SK-N-DZ (cell line): ENCODE results near the gene CALML6.

RAMPAGE:
- cytosol, long total RNA, result no peak
- nucleus, long total RNA, result no peak
These were observed 11.1 kb downstream of the CDK11B start for GRCh38 chr1:1647640-1648210.

DNA sequence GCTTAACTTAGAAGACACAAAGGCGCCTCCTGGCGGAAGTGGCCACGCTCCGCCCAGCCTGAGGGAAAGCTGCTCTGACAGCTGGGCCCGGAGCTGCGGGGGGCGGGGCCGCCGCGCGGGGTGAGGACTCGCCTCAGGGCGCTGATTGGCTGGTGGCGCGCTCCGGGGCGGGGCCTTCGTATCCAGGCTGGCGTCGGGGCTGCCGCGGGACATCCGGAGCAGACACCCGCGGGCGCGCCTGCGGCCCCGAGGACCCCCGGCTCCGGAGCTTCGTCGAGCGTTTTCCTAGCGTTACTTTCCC lies 693 bp upstream of the SLC35E2B start:
RAMPAGE:
- cytosol, long total RNA, result start-site peak on the plus strand centred at position 217 of the sequence, 20 bp wide, 36 and 35 reads in 2 replicates
- nucleus, long total RNA, result no peak

DNA sequence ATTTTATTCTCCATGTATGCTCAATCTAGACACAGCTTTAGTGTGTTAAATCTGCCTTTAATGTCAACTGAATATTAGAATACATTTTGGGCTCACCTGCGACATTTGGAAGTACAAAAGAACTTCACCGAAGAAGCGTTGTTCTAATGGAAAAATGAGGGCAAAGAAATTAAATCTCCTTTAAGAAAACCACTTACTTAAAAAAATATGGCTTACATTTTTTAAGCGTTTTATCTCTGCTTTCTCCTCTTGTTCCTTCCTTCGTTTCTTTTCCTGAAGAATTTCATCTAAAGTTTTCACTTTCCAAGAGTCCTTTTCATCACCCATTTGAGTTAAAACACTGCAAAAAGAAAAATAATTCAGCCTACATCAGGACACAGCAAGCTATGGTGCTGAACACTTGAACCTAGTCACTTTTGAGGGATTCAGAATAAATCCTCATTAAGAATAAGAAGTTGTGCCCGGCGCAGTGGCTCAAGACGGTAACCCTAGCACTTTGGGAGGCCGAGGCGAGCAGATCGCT lies 1.6 kb downstream of the CDK11A start:
RAMPAGE:
- cytosol, long total RNA, result no peak
- nucleus, long total RNA, result no peak

DNA sequence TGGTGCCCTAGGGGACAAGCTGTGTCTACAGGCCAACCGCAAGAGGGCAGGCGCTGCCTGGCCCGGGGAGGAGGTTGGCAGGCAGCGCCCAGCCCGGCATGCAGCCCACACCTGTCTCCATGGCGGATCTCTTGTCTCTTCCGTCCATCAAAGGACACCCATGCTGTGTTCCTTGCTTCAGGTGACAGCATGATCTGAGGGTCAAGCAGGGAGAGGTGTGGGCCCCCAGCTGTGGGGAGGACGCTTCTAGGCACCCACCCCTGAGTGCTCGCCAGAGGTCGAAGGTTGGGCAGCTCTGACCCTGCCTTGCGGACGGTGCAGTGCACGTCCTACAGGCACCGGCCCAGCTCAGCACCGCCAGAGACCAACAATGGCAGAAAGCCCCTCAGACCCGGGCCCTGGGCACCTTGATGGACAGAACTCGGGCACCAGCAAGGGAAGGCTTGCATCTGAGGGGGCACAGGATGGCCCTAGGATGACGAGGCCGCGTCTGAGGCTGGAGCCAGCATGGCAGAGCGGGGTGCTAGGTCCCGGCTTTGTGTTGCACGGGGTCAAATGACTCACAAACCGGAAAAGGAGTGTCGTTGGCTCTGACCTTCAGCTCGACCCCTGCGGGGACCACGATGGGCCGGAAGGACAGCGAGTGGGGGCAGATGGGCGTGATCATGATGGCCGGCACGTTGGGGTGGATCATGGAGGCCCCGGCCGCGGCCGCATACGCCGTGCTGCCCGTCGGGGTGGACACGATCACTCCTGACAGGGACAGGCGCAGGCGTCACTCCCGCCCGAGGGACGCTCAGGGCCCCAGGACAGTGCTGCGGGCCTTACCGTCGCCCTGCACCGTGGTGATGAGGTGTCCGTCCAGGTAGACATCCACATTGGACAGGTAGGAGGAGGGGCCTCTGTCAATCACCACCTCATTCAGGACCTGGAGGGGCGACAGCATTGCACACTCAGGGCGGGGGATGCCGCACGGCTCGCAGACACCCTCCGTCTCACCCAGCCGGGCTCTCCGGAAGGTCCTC lies 24.5 kb downstream of the NADK start:
RAMPAGE:
- cytosol, long total RNA, result no peak
- nucleus, long total RNA, result no peak

RAMPAGE:
- cytosol, long total RNA, result no peak
- nucleus, long total RNA, result no peak
These were observed 16.5 kb downstream of the NADK start for GRCh38 chr1:1761593-1762266.

DNA sequence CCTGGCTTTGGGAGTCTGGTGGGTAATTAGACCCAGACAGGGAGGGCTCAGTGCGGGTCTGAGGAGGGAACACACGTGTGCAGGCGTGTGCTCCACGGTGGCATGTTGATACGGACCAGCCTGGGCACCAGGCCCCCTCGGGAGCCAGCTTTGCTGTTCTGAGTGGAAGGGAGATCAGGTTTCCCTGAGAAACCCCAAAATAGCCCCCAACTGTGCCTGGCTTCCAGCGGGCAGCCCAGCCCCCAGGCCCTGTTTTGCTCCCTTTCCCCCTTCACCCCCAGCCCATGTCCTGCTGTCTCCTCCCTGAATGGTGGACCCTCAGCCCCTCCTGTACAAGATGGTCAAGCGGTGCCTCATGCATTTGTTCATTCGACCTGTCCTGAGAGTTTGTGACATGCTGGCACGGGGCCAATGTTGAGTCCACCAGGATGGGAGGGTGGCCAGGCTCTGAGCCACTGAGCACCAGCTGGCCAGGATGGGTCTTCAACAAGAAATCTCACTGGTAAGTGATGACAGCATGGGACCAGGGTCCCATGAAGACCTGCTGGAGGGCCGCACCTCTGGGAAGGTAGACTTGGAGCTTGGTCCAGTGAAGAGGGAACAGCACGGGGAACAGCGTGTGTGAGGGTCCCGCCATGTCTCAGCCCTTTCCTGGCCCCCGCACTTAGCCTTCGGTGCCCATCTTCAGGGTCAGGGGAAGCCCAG lies at the start of gene CALML6:
TSS of gene CALML6 (plus strand) at position 455 of the 705 bp plus-strand sequence.
RAMPAGE:
- cytosol, long total RNA, result no peak
- nucleus, long total RNA, result no peak

DNA sequence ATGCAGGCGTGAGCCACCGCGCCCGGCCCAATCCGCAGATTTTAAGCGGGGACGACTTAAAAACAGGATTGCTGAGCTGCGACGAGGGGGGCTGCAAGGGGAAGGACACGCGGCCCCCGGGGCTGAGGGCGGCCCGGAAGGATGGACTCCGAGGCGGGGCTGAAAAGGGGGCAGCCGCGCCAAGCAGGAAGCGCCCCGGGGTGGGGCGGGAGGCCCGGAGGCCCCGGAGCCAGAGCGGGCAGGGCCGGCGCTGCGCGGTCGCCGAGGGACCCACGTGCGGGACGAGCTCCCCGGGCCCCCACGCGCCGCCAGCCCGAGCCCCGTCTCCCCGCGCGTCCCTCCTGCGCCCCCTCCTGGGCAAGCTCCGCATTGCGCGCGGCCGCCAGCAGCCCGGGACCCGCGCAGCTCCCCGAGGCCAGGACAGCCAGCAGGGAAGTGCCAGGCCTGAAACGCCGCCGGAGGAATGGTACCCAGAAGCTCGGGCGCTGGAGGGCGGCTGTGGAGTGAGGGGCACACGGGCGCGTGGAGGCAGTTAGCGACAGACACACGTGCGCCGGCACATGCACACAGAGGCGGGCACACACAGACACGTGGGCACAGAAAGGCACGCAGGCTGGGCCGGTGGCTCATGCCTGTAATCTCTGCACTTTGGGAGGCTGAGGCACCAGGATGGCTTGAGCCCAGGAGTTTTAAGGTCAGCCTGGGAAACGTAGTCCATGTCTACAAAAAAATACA lies 5.4 kb upstream of the PRKCZ start:
RAMPAGE:
- cytosol, long total RNA, result no peak
- nucleus, long total RNA, result no peak

DNA sequence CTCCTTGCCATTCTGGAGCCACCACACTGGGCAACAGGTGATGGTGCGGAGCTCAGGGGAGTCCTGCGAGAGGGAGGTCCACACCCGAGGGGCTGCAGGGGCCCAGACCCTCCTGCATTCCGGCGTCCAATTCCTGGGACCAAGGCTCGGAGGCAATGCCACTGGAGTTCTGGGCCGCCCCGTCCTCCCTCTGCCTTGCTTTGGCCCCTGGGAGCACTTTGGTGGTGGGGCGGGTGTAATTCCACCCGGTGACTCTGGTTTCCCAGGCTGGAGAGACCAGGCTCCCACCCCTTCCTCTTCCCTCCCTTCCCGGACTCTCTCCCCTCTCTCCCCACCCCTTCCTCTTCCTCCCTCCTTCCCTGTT lies 1.9 kb downstream of the PRKCZ start:
RAMPAGE:
- cytosol, long total RNA, result no peak
- nucleus, long total RNA, result no peak

GRCh38 chr1:2061088-2062090 lies 11.2 kb downstream of the PRKCZ start:
RAMPAGE:
- cytosol, long total RNA, result no peak
- nucleus, long total RNA, result no peak

GRCh38 chr1:2103014-2103767 lies 53.0 kb downstream of the PRKCZ start:
RAMPAGE:
- cytosol, long total RNA, result no peak
- nucleus, long total RNA, result no peak

DNA sequence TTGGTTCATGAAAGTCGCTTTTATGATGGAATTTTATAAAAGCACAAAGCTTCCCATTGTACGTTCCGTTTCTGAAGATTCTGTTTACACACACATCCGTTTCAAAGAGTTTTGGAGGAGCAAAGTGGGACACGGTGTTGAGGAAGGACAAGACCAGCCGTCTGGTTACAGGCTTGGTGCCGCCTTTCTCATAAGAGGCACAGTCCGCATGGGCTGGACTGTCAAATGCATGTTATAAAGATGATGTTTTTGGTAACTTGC lies 60.3 kb downstream of the FAAP20 start:
RAMPAGE:
- cytosol, long total RNA, result no peak
- nucleus, long total RNA, result no peak

GRCh38 chr1:2148653-2149290 lies 45.8 kb downstream of the FAAP20 start:
RAMPAGE:
- cytosol, long total RNA, result no peak
- nucleus, long total RNA, result no peak

GRCh38 chr1:2175459-2176836 lies 18.6 kb downstream of the FAAP20 start:
RAMPAGE:
- cytosol, long total RNA, result no peak
- nucleus, long total RNA, result no peak

DNA sequence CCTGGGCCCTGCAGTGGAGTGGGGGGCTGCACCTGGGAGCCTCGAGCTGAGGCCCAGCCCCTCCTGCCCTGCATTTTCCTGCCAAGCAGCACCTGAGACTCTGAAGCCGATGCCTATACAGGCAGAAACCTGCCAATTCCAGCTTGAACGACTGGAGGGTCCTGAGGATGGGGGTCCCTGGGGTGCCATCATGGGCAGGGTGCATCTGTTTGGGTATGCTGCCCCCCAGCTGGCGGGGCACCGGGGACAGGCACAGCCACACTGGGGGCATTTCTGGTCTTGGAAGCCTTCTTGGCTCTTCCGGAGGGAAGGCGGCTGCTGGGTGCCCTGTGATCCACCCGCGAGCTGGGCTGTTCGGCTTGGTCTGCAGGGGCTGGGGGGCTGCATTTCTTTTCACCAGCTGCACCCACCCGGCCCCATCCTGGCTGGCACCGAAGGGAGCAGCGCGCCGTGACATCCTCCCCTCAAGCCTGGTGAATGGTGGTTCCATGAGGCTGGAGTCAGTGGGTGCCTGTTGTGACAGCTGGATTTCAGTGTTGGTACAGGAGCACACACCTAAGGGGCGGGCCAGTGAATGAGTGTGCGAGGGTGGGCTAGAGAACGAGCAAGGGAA lies 12.2 kb downstream of the FAAP20 start:
RAMPAGE:
- cytosol, long total RNA, result no peak
- nucleus, long total RNA, result no peak

GRCh38 chr1:2193611-2194232 lies 850 bp downstream of the FAAP20 start:
RAMPAGE:
- cytosol, long total RNA, result no peak
- nucleus, long total RNA, result no peak

GRCh38 chr1:2194233-2194573 lies 369 bp downstream of the FAAP20 start:
RAMPAGE:
- cytosol, long total RNA, result no peak
- nucleus, long total RNA, result no peak

RAMPAGE:
- cytosol, long total RNA, result no peak
- nucleus, long total RNA, result no peak
These were observed 1.6 kb downstream of the SKI start for GRCh38 chr1:2229818-2230016.

GRCh38 chr1:2240272-2240920 lies 12.3 kb downstream of the SKI start:
RAMPAGE:
- cytosol, long total RNA, result no peak
- nucleus, long total RNA, result no peak

GRCh38 chr1:2306523-2306675 lies 78.3 kb downstream of the SKI start:
RAMPAGE:
- cytosol, long total RNA, result no peak
- nucleus, long total RNA, result no peak

RAMPAGE:
- cytosol, long total RNA, result no peak
- nucleus, long total RNA, result no peak
These were observed 81.3 kb downstream of the MORN1 start for GRCh38 chr1:2309523-2310923.